HTERT-HM (cell line): Measurements from ENCODE around the genes KLRC2 and TAS2R20.

DNA sequence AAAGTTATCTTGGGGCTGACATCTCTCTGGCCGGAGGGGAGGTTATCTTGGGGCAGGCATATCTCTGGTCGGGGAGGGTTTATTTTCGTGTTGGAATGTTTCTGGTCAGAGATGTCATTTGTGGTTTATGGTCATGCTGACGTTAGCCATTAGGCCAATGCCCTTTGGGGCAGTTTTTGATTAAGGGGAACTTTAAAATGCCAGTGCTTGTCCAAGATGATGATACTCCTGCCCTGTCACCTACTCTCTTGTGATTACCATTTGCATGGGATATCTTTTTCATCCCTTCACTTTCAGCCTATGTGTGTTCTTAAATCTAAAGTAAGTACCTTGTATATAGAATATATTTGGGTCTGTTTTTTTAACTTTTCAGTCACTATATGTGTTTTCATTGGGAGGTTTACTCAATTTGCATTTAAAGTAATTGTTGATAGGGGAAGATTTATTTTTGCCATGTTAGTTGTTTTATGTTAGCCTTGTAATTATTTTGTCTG, 29.1 kb upstream of the A2M start:
- RRBS = no CpG with 5 or more reads among the region's 4 CpGs

GRCh38 chr12:9167382-9167677, 40.9 kb downstream of the PZP start:
- RRBS = no CpG with 5 or more reads among the region's 4 CpGs

DNA sequence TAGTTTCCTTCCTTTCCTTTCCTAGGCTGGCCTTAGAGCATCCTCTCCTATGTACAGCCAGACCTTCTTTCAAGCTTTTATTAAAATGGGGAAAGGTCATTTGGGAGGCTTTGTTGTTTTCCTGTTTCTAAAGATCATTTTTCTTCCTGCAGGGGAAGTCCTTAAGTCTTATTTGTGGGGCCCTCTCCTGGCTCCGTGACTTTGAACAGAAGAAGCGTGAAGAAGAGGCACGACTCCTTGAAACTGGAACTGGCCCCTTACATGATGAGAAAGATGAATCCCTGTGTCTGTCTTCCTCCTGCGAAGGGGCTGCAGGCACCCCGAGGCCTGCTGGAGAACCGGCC, 85.3 kb upstream of the PZP start:
- RRBS = no CpG with 5 or more reads among the region's 6 CpGs

- RRBS = no CpG with 5 or more reads among the region's 5 CpGs
Measured at GRCh38 chr12:9350318-9350945, 142.2 kb upstream of the PZP start.

DNA sequence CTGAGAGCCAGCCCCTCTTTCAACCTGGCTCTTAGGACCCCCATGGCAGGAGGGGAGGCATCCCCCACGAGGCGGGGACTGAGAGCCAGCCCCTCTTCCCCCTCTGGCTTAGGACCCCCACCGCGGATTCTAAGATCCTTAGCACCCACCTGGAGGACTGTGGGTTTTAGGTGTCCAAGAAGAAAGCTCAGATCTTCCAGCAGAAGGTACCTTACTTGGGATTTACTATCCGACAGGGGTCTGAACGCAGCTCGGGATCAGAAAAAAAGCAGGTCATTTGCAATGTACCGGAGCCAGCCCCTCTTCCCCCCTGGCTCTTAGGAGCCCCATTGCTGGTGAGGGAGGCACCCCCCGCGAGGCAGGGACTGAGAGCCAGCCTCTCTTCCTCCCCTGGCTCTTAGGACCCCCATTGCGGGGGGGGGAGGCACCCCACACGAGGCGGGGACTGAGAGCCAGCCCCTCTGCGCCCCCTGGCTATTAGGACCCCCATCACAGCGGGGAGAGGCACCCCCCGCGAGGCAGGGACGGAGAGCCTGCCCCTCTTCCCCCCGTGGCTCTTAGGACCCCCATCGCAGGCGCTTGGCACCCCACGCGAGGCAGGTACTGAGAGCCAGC, 198.1 kb upstream of the PZP start:
- RRBS = no CpG with 5 or more reads among the region's 23 CpGs

DNA sequence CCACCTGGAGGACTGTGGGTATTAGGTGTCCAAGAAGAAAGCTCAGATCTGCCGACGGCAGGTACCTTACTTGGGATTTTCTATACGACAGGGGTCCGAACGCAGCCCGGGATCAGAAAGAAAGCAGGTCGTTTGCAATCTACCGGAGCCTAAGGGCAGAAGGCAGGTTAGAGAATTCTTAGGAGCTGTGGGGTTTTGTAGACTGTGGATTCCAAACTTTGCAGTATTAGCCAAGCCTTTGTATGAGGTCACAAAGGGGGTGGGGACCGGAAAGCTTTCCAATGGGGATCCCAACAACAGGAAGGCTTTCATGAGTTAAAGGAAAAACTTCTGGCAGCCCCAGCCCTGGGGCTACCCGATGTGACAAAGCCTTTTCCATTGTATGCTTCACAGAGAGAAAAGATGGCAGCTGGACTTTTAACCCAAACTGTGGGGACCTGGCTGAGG, 199.1 kb upstream of the PZP start:
- RRBS = no CpG with 5 or more reads among the region's 10 CpGs

DNA sequence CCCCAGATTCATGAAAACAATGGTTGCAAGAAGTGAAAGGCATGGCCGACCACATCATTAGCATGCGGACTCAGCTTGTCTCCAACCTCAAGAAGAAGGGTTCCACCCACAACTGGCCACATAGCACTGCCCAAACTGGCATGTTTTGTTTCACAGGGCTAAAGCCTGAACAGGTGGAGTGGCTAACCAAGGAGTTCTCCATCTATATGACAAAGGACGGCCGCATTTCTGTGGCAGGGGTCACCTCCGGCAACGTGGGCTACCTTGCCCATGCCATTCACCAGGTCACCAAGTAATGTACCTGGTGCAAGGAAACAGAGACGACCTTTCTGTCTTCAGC, 26.8 kb upstream of the CLEC2D start:
- RRBS = no CpG with 5 or more reads among the region's 7 CpGs

- RRBS = no CpG with 5 or more reads among the region's 7 CpGs
Measured at GRCh38 chr12:9731286-9731787, 29.4 kb downstream of the CD69 start.

DNA sequence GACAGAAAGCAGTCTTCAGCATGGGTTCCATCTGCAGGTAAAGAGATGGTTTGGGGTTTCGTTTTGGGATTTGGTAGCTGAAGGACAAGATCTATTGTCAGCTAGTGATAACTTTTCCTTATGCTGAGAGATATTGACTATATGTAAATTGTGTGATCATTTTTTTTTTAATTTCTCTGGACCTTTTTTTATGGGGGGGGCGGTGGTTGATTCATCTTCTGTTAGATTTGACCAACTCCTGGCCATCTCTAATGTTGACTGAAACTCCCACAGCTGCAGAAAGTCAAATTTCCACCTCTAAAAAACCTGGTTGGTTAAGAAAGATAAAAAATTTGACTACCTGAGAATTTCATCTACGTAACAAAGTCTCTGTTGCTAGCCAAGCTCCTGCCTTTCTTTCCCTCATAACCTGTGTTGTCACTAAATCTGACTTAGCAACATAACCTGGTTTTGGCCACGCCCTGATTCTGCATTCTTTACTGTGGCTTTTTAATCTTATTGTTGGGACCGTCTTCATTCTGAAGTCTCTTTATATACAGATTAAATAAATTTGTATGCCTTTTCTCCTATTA, 15.9 kb upstream of the CD69 start:
- RRBS = no CpG with 5 or more reads among the region's 5 CpGs

DNA sequence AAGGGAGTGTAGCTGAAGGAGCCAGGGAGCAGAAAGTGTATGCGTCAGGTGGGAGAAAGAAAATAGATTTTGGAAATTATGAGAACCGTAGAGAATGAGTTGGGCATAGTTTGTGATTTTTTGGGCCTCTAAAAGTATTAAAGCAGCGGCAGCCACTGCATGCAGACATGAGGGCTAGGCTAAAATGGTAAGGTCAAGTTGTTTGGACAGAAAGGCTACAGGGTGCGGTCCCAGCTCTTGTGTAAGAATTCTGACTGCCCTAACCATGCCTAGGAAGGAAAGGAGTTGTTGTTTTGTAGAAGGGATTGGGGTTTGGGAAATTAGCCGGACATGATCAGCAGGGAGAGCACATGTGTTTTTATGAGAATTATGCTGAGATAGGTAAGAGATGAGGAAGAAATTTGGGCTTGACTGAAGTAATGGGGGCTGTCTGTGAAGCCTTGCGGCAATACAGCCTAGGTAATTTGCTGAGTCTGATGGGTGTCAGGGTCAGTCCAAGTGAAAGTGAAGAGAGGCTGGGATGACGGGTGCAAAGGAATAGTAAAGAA, 6.1 kb upstream of the CLEC12A start:
- RRBS = no CpG with 5 or more reads among the region's 7 CpGs

DNA sequence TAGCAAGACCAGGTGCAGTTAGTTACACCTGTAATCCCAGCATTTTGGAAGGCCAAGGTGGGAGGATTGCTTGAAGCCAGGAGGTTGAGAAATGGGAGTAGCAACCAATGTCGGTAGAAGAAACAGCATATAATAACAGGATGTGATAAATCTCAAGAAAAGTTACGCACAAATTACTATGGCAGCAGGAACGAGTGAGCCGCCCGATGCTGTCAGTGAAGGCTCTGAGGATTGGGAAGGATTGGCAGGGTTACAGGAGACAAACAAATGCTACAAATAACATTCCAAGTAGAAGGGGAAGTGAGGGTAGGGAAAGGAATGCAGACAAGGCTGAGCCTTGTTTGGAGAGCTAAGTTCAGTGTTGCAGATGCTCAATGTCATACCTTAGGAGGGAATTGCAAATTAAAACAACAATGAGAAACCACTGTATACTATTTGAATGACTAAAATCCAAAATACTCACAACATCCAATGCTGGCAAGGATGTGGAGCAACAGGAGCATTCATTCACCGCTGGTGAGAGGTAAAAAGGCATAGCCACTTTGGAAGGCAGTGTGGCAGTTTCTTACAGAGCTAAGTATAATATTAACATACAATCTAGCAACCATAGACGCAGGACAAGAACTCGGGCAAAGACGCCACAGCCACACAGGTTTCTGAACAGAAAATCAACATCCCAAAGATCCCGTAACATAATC, 1.3 kb downstream of the CLEC9A start:
- RRBS = no CpG with 5 or more reads among the region's 10 CpGs

GRCh38 chr12:10121198-10121815, 8.7 kb downstream of the CLEC7A start:
- RRBS = no CpG with 5 or more reads among the region's 9 CpGs

DNA sequence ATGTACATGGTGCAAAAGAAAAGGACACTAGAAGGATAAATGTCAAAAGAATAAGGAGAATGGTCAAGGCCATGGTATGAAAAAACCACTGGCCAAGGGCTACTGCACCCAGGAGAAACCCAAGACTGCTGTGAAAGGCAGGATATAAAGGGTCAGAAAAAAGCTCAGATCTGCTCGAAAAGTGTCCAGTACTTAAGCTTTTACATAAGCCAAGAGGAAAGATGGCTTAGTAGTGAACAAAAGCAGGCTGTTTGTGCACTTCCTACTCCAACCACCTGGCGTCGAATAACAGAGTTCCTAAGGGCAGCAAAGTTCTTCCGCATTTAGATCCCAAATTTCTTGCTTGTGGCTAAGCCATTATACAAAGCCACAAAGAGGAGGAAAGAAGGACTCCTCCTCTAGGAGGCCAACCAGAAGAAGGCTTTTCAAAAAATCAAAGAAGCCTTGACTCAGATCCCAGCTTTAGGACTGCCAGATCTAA, 23.9 kb downstream of the KLRK1 start:
- RRBS = no CpG with 5 or more reads among the region's 4 CpGs

DNA sequence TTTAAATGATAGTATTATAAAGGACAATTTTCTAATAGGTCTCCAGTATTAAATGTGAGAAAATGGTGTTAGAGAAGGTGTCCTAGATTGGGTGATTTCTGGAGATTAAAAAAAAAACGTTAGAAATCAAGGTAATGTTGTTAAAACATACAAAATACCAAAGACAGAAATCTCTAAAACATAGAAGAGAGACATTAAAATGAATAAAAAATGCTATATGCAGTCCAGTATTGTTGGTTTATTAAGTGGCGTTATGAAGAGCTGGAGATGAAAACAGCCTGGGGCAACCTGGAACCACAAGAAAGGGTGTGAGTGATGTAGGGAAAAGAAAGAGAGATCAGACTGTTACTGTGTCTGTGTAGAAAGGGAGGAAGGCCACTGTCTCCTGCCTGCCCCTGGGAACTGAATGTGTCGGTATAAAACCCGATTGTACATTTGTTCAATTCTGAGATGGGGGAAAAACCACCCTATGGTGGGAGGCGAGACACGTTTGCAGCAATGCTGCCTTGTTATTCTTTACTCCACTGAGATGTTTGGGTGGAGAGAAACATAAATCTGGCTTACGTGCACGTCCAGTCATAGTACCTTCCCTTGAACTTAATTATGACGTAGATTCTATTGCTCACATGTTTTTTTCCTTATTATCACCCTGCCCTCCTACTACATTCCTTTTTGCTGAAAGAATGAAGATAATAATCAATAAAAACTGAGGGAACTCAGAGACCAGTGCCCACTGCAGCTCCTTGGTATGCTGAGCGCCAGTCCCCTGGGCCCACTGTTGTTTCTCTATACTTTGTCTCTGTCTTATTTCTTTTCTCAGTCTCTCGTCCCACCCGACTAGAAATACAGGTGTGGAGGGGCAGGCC, 4.7 kb upstream of the KLRK1 start:
- RRBS = no CpG with 5 or more reads among the region's 12 CpGs

- RRBS = no CpG with 5 or more reads among the region's 4 CpGs
Measured at GRCh38 chr12:10435672-10436234, at the start of gene KLRC2. KLRC2 (minus strand) TSS chr12:10436010.

DNA sequence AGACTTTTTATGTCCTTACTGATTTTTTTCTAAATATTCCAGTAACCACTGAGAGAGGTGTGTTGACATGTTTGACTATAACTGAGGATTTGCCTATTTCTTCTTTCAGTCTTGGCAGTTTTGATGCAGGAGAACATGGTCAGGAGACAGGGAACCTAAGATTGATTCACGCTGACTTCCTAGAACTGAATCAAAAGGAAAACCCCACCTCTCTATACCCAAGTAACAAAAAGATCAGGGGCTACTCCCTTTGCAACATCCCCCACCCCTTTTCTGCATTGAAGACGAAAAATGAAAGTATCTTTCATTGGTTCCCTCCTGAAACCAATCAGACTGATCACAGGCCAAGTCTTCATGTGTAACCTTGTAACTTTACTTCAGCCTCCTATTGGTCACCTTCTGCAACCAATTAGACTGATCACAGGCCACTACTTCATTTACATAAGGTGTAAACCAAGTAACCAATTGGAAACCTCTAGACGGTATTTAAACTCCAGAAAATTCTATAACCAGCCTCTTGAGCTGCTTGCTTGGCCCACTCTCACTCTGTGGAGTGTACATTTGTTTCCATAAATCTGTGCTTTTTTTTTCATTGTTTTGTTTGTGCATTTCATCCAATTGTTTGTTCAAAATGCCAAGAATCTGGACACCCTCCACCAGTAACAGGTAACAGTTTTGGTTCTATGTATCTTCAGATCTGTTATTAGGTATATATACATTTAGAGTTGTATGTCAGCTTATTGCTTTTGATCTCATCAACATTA, 47.3 kb downstream of the EIF2S3B start:
- RRBS = no CpG with 5 or more reads among the region's 3 CpGs

GRCh38 chr12:10716542-10717165, 6.5 kb downstream of the YBX3 start:
- RRBS = no CpG with 5 or more reads among the region's 8 CpGs

DNA sequence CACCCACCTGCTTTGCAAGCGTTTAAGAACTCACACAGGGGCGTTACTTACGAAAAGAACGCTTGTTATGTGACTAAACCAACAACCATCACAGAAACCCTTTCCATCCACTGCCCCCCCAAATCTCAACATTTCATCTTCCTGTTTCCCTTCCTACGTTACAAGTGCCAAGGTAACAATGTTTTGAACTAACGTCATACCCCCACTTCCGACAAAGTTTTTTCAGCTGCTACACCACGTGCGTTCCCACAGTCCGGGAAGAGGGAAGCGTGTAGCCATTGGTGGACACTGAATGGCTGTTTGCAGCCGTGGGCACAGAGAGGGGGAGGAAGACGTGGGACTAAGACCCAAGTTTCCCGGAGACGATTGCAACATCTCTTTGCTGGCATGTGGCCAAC, 1.3 kb downstream of the YBX3 start:
- RRBS = under 1% methylated on average over 4 of the region's 15 CpGs

DNA sequence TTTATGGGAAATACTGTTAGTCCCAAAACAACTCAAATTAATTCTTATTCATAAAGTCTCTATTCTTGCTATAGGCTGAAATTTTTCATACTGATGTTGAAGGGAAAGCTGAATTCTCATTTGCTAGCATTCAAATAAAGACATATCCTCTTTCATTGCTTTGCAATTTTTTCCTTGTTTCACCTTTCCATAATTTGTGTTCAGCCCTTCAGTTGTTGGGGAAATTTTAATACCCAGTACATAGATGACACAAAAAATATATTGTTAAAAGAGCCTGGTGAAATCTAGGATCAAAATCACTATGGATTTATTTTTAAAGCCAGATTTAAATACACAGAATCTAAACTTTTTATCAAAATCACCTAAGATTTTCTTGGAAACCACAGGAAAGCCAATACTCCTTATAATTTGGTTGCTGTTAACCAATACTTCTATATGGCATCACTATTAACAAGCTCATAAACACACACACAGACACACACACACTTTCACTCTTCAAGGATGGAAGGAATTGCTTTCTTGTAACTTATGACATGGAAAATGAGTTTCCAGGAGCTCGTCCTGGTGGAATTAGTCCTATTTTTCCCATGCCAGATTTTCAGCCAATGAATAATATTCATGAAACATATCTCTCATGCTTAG, at the start of gene TAS2R20:
Gene TAS2R20, minus strand, starts transcription at position 237 of the 642 bp plus-strand sequence.
- RRBS = no CpG with 5 or more reads among the region's 1 CpG